Left common carotid artery plus branches (tissue), 1 donor: ENCODE measurements around a stretch of chr22.

DNA sequence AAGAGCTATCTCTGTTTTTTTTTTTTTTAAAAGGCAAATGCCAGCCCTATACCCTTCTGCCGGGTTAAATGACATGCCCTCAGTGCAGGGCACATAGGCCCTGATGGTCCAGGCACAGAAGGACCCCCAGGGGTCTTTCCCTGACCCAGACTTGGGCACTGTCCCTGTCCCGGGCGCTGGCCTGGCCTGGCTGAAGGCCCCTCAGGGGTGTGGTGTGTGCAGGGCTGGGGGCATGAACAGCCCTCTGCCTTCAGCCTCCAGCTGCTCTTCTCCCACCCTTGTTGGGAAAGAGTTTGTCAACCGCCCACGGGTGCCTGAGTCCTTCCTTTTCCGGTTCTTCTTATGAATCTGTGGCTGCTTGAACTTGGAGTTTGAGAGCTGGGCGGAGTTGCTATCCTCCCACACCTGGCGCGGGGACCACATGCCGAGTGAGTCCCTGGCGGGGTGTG, 13.5 kb downstream of the NFAM1 start:
- PRO-cap, result no peak

DNA sequence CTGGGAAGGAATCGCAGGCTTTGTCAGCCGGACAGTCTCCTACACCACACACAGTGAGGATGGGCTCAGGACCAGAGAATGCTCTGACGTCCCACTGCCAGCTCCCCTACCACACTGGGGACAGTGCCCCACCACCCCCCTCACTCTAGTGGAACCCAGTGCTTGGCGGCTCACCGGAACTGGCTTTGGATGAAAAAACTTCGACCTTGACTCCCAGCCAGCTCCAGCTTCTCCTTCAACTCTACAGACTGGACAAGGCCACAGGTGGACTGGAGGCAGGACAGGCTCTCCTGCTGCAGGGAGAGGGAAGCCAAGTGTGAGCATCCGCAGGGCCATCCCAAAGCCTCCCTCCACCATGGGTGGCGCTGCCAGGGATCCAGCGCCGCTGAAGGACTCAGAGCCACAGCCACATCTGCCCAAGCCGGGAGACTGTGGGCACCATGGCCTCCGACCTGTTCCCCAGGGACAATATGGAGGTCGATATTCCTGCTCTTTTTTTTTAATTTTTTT, 24.0 kb downstream of the SERHL2 start:
- PRO-cap, result no peak

DNA sequence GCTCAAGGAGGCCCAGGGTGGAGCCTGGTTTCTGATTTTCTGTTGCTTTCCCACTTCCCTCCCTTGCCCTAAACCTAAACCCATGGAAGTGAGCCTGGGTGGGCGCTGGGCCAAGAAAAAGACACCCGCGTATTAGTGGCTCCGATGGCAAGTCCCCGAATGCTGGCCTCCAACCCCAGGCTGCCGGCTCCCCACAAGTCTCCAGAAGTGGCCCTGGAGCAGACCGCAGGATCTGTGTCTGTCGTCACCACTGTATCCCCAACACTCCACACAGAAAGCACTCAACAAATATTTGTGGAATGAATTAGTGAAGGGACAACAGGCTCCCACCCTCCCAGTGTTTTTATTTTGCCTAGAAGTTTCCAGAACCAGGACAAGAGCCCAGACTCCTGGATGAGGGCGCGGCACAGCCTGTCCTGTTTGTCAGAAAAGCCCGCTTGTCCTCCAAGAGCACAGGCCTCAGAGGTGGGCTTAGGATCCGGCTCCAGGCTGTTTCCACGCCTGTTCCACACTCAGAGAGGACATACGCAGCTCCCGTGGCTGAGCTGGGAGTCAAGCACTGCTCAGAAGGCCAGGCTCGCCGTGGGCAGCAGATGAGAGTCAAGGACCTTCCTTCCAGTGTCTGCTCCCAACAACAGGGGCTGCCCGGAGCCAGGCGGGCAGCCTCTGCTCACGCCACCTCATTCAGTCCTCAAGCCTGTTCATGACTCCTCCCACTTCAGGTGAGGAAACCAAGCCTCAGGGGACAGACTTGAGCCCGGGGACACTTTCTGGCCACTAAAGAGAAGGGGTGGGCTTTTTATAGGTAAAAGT, 4.0 kb downstream of the CYB5R3 start:
- PRO-cap, result no peak

DNA sequence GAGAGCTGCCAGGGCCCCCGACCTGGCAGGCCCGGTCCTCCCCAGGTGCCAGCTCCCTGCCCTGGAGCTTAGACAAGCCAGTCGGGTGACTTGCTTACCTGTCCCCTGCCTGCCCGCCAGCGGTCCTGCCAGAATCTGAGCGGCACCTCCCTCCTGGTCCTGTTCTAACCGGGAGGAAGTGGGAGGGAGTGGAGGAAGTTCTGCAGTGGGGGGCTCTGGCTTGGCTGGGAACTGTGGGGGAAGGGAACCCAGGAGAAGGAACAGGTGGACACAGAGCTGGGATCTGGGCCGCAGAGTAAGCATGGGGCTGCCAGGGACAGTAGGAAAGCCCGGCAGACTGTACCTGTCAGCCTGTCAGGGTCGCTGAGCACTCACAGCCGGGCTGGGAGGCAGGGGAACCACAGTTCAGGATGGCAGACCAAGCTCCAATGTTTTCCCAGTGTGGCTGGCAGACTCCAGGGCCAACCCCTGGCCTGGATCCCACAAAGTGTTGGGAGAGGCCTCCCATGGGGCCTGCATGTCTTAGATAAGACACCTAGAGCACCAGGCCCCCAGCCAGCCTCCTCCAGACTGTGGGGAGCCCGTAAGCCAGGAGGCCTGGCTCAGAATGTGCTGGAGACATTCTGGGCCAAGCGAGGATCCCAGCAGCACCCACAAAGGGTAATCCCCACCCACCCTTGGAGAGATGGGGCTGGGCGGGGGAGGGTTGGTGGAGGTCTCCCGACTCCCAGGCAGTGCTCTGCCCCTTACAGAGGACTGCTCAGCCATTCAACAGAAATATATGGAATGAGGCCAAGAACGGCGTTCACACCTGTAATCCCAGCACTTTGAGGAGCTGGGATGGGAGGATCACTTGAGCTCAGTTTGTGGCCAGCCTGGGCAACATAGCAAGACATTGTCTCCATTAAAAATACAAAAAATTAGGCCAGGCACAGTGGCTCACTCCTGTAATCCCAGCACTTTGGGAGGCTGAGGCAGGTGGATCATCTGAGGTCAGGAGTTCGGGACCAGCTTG, 2.3 kb downstream of the CYB5R3 start:
- PRO-cap, result no peak

GRCh38 chr22:42686647-42687126, 34.0 kb downstream of the A4GALT start:
- PRO-cap, result no peak

GRCh38 chr22:42717171-42717740, 3.4 kb downstream of the A4GALT start:
- PRO-cap, result no peak

- PRO-cap, result no peak
These were observed 49.3 kb upstream of the A4GALT start for GRCh38 chr22:42769825-42770545.

GRCh38 chr22:42794275-42794574, 62.8 kb downstream of the ARFGAP3 start:
- PRO-cap, result no peak

- PRO-cap, result no peak
These were observed 51.5 kb downstream of the ARFGAP3 start for GRCh38 chr22:42805462-42806111.

- PRO-cap, result no peak
These were observed 36.1 kb downstream of the ARFGAP3 start for GRCh38 chr22:42820871-42821489.

DNA sequence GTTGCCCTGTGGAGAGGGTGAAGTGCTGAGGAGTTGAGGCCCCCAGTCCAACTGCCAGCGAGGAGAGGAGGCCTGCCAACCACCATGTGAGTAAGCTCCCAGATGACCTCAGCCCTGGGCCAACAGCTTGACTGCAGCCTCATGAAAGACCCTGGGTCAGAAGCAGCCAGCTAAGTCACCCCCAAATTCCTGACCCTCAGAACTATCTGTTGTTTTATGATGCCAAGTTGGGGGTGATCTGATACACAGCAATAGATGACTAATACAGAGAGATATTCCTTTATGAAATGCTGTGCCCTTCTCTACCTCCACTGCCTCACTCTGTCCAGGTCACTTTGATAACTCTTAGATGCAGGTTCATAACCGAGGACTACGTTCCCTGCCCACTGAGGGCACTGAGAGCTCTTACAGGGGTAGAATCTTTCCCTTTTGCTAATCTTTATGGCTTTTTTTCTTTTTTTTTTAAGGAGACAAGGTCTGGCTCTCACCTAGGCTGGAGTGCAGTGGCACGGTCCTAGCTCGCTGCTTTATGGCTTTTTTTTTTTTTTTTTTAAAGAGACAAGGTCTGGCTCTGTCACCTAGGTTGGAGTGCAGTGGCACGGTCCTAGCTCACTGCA, 7.9 kb downstream of the ARFGAP3 start:
- PRO-cap, result no peak

DNA sequence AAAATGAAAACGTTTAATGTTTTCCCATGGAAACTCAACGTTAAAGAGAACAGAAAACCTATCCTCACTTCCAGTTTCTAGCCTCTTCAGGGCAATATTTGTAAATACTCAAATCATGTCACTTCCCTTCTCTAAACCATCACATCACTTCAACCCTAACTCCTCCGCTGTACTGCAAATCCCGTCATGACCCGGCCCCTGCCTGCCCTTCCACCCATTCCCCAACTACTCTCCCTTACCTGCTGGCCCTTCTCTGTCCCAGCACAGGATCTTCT, 74.8 kb upstream of the ARFGAP3 start:
- PRO-cap, result no peak

- PRO-cap, result no peak
These were observed 76.0 kb downstream of the PACSIN2 start for GRCh38 chr22:42938823-42939441.

GRCh38 chr22:42939984-42940880, 74.7 kb downstream of the PACSIN2 start:
- PRO-cap, result no peak

DNA sequence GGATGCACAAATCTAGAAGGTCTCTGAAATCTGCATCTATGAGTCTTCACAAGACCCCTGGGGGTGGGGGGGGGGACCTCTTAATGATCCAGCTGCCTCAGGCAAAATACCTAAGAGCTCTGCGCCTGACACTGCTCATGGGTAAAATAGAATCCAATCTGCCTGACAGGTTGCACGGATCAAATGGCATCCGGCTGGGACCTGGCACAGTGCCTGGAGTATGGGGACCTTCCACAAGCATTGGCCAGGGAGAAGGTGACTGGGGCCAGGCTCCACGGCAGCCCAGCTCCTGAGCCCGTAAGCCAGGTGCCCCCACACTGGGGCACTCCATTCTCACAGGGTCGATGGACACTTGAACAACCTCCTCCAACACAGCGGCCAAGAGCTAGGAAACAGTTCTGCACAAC, 67.3 kb downstream of the PACSIN2 start:
- PRO-cap, result no peak

DNA sequence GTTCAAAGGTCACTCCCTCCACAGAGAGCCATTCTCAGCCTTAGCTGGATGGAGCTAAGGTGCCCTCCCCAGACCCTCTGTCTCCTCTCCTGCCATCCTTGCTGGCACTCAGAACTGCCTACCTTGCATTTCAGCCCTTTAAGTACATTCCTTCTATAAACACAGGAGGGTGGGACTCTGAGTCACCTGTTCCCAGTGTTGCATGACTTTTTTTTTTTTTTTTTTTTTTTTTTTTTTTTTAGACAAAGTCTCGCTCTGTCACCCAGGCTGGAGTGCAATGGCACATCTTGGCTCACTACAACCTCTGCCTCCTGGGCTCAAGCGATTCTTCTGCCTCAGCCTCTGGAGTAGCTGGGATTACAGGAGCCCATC, 8.5 kb downstream of the TTLL1 start:
- PRO-cap, result no peak

GRCh38 chr22:43111016-43111835, 676 bp downstream of the BIK start:
- PRO-cap, result no peak

DNA sequence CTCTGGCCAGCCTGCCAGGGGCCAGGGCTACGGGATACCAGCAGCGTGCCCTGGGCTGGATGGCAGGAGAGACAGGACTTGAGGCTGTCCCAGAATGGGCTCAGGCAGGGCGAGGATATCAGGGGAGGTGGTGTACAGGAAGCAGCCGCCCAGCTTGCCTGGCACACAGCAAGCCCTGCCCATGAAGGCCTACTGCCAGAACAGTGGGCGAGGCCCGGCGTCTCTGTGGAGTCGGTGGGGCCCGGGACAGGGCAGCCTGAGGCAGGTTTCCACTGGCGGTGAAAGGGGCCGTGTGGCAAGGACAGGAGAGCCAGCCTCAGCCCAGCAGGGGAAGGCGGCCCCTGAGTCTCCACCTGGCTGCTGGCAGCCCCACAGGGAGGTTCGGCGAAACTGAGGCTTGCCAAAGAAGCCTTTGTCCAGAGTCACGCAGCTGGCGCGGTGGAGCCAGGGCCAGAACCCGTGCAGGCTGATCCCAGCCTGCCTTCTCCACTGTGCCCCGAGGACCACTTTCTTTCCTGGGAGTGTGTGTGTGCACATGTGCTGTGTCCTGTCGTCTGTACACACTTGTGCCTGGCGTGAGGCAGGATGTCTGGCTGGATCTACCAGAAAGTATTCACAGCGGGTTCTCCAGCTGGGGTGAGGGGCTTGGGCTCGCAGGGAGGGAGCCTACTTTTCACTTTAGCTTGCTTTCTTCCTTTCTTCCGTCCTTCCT, 1.1 kb downstream of the TSPO start:
- PRO-cap, result no peak

GRCh38 chr22:43342573-43343047, 562 bp downstream of the SCUBE1 start:
- PRO-cap, result no peak

GRCh38 chr22:43615495-43615983, 196.6 kb downstream of the EFCAB6 start:
- PRO-cap, result no peak